Measurements from ENCODE around the genes TECRL, UBA6, HTN1 and AMBN.

- RRBS, result no CpG with 5 or more reads among the region's 6 CpGs
Measured at GRCh38 chr4:62134002-62134396, 933.9 kb downstream of the ADGRL3 start.

DNA sequence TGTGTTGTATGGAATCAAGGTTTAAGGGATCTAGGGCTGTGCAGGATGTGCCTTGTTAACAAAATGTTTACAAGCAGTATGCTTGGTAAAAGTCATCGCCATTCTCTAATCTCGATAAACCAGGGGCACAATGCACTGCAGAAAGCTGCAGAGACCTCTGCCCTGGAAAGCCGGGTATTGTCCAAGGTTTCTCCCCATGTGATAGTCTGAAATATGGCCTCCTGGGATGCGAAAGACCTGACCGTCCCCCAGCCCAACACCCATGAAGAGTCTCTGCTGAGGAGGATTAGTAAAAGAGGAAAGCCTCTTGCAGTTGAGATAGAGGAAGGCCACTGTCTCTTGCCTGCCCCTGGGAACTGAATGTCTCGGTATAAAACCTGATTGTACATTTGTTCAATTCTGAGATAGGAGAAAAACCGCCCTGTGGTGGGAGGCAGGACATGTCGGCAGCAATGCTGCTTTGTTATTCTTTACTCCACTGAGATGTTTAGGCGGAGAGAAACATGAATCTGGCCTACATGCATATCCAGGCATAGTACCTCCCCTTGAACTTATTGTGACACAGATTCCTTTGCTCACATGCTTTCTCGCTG, 53.1 kb downstream of the TECRL start:
- RRBS, result no CpG with 5 or more reads among the region's 10 CpGs

- RRBS, result no CpG with 5 or more reads among the region's 8 CpGs
Measured at GRCh38 chr4:64408915-64409916, at the start of gene TECRL. Gene TECRL, minus strand, starts transcription at chr4:64409450.

DNA sequence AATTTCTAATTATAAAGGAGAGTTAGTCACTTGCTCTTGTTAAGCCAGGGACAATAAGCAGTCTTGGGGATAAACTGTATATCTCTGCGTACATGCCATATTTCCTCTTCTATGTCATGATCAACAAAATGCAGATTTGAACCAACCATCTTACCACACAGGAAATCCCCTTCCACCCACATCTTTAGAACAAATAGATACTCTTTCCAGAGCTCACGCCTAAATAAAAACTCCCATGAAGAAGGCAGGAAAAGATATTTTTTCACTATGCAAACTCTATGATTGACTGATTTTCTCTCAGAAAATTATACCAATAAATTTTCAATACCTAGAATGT, 23.0 kb downstream of the STAP1 start:
- RRBS, result no CpG with 5 or more reads among the region's 2 CpGs

- RRBS, result 1% methylated on average over 32 of the region's 64 CpGs
Measured at GRCh38 chr4:67700348-67701486, at the start of gene UBA6. Gene UBA6, minus strand, starts transcription at chr4:67701155.

DNA sequence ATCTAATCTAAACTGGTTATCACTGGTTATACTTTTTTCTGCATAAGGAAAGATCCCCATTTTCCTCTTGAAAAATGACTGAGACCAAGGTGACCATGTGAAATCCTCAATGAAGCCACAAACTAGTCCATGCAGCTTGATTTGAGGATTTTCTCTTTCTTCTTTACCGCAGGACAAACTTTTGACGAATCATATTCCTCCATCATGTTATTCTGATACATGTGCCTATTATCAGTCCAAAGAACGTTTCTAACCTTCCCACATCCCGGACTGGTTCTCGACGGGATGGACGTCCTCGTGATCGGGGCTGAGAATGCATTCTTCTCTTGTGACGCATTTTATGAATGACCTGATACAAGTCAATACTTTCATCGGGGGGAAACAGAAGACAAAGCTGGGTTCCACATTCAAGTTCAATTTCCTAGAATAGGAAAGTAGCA, 27.4 kb downstream of the YTHDC1 start:
- RRBS, result no CpG with 5 or more reads among the region's 11 CpGs

DNA sequence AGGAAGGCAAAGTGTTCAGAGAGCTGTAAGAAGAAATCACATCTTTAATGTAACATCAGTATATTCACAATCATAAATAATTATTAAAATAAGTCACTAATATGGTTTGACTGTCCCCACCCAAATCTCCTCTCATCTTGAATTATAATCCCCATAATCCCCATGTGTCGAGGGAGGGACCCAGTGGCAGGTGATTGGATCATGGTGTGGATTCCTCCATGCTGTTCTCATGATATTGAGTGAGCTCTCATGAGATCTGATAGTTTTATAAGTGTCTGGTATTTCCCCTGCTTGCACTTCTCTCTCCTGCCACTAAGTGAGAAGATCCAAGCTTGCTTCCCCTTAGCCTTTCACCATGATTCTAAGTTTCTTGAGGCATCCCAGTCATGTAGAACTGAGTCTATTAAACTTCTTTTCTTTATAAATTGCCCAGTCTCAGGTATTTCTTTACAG, 9.8 kb downstream of the UGT2B17 start:
- RRBS, result no CpG with 5 or more reads among the region's 1 CpG

DNA sequence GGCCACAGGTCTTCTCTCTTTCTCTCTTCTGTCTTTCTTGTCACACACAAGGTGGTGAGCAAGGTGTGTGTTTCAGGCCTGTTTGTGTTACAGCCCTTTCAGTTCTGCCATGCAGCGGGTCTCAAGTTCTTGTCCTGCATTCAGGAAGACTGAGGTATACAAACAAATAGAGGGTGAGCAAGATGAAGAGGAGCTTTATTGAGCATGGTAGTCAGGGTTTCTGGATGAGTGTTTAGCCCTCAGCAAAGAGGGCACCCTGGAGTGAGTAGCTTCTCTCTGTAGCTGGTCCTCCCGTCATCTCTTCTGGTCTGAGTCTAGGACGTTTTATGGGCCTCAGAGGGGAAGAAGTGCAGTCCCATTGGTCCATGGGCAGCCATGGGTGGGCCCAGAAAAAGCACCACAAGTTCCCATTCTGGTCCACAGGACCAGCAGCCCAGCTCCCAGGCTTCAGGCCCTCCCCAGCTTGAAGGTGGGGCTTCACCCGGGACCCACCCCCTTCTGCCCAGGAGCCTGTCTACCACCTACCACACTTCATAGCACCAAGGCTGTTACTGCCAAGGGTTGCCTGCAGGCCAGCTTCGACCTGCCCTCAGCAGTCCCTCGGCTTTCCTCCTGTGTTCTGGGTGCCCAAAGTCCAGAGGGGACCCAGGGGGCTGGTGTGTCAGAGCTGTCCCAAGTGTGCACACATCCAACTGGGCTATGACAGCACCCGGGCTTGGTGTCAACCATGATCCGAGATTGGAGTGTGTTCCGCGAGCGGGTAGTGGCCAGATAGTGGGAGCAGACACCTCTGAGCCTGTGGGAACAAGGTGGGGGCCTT, 17.1 kb downstream of the SULT1B1 start:
- RRBS, result no CpG with 5 or more reads among the region's 11 CpGs

GRCh38 chr4:69831563-69832170, 28.3 kb downstream of the SULT1E1 start:
- RRBS, result no CpG with 5 or more reads among the region's 14 CpGs

- RRBS, result no CpG with 5 or more reads among the region's 2 CpGs
Measured at GRCh38 chr4:69995478-69995799, 327 bp upstream of the STATH start.

GRCh38 chr4:70050389-70050699, at the start of gene HTN1:
Gene HTN1, plus strand, starts transcription at chr4:70050438.
- RRBS, result no CpG with 5 or more reads among the region's 2 CpGs

DNA sequence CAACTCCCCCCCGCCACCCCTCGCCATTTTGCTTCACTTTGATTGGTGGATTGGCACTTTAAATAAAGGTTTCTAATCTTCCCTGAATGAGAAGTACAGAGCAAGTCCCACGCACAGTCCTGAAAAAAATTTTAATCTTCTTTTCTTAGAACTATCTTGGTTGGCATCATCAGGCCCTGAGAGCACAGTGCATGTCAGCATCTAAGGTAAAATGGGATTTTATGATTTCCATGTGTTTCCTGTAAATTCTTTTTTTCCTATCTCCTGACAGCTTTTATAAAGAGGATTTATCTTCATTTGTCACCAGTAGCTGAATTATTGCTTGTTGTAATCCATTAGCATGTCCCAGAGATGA, at the start of gene AMBN:
Gene AMBN, plus strand, starts transcription at position 89 of the 355 bp plus-strand sequence.
- RRBS, result no CpG with 5 or more reads among the region's 3 CpGs

DNA sequence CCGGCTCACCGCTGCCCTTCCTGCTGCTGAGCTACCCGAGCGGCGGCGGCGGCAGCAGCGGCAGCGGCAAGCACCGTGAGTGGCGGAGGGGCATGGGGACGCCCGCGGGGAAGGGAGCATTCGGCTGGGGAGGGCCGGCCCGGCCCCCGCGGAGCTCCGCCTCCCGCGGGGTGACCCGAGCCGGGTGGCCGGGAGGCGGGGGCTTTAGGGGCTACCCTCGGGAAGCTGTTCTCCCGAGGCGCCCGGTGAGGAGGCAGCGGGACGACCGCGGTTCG, 16.6 kb upstream of the RUFY3 start:
- RRBS, result 2% methylated on average over 20 of the region's 35 CpGs

DNA sequence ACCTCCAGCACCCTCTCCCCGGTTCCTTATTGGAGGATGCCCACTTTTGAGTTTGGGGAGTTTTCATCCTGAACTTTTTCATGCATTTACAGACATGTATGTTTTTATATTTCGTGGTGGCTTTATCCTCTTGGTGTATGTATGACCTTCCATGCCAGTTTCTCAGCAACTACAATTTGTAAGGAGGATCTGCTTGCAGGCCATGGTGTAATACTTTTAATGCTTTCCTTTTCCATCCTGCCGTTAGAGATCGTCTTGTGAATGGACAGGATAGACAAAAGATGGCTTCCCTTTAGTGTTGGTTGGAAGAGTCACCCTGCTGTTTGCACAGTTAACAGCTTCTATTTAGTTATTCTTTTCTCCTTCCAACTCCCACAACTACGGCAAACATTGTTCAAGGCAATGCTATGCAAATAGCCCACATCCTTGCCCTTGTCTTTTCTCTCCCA, 12.3 kb upstream of the RUFY3 start:
- RRBS, result no CpG with 5 or more reads among the region's 5 CpGs

DNA sequence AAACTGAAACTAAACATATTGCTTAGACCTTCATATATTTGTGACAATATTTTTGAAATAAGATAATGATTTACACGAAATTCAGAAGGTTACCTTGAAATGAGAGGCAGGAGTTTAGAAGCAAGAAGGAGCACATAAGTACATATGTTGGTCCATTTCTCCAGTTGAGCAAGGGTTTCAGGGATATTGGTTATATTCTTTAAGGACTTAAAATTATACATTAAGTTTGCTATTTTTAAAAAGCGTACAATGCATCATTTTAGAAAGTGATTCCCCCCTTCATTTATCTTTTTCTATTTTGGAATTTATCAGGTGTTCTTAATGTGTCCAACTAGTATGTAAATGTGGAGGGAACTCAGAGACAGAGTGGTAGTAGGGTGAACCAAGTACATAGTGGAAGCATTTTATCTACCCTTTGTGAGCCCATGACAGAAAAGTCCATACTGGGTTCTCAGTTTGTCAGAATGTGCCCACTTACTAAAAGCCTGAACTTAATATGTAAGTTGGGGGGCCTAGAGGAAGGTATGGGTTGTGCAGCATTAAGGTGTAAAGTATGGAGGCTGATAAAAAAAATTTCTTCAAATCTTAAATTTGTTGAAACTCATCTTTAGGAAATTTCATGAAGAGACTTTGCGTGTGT, 4.7 kb upstream of the RUFY3 start:
- RRBS, result no CpG with 5 or more reads among the region's 3 CpGs

GRCh38 chr4:70734962-70735687, 13.4 kb downstream of the RUFY3 start:
- RRBS, result no CpG with 5 or more reads among the region's 5 CpGs

DNA sequence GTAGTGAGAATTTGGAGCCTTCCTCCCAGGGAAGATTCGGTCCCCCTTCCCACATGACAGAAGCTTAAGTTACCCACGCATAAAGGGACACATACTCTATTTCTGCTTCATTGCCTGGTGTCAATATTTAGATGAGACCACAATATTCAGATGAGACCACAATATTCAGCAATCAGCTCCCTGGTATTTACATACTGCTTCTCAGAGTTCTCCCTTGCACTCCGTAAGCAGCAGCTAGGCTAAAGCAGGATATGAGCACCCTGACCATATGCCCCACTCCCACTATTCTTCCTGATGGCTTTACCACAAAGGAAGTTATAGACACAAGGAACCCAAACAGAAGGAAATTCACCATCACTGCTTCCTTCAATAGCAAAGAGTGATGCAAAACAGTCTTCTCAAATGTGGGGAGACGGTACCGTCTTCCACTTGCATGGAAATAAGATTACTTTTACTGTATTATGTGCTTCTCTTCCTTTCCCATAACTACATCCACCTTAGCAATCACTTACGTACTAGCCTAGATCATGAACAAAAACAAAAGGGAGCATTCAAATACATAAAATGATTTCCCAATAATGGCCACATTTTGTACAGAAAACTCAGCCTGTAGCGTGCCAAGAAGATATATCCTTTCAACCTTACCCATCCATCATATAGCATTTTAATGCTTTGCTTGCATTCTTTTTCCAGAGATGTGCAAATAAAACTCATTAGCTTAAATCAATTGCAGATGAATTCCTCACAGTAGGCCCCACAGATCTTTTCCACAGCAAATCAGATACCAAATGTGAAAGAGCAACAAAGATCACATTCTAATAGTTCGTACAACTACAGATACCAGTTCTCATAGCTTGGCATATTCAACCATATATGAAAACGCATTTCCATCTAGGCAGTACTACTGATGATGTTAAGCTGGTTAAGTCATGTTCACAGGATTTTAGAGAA, 20.9 kb downstream of the GRSF1 start:
- RRBS, result no CpG with 5 or more reads among the region's 9 CpGs

GRCh38 chr4:70982456-70983203, 10.8 kb upstream of the DCK start:
- RRBS, result no CpG with 5 or more reads among the region's 3 CpGs

GRCh38 chr4:71186326-71186977, 607 bp upstream of the SLC4A4 start:
- RRBS, result 2% methylated on average over 25 of the region's 56 CpGs

GRCh38 chr4:71187802-71188532, 908 bp downstream of the SLC4A4 start:
- RRBS, result no CpG with 5 or more reads among the region's 17 CpGs